ENCODE measurements around a stretch of chr19.

GRCh38 chr19:44592094-44592841 is 21.1 kb upstream of the IGSF23 start:
- PRO-cap: no peak

DNA sequence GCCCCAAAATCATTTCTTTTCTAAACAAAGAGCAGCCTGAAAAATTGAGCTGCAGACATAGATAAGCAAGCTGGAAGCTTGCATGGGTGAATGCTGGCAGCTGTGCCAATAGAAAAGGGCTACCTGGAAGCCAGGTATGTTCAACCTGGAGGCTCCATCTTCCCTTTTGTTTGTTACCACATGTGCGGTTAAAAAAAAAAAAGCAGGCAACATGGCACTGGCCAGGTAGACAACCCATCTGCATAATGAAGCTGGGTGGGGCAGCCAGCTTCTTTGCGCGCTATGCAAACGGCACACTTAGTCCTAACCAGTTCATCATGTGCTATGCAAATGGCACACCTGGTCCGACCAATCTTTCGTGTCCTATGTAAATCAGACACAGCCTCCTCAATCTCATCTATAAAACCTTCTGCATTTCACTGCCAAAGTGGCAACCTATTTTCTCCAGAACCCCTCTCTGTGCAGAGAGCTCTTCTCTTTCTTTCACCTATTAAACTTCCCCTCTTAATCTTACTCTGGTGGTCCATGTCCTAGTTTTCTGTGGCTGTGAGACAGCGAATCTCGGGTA is 11.3 kb upstream of the IGSF23 start:
- PRO-cap: no peak

GRCh38 chr19:44611640-44612413 is 1.5 kb upstream of the IGSF23 start:
- PRO-cap: no peak

DNA sequence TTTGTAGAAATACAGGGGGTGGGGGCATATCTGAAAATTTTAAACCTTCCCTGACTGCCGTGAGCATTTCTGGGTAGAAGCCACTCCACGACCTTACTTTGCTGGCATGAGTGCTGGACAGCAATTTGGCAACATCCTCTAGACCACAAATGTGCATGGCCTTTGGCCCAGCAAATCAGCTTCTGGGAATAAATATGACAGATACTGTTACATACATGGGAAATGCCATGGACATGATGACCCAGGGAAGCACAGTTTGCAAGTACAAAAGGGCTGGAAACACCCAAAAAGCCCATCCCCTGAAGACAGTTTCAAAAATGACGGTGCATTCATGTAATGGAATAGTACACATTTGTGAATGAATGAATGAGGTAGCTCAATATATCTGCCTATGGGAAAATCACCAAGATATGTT is 3.2 kb upstream of the PVR start:
- PRO-cap: no peak

- PRO-cap: no peak
These were observed 900 bp downstream of the PVR start for GRCh38 chr19:44644732-44644888.

DNA sequence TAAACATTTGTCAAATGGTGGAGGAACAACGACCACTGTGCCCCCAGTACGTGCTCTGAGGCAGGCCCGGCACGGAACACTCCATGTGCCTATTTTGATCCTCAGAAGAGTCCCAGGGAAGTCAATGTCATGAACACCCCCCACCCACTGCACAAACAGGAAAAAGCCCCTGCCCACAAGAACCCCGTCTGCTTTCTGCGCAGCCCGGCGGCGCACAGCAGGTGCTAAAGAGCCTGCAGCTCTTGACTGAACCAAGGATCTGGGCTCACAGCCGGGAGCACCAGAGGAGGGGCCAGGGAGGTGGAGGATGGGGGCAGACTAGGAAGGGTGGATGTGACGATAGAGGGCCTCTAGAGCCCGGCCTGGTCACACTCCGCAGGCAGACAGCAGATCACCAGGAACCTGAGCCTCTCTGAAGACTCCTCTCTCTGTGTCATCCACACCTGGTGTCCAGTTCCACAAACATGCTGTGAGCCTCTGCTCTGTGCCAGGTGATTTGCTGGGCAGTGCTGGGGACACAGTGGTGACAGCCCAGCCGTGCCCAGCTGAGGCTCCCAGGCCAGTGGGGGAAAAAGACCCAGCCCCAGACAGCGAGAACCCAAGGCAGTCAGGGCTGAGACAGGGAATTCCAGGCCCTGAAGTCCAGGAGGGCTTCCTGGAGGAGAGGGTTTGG is 1.6 kb upstream of the CEACAM16 start:
- PRO-cap: no peak

DNA sequence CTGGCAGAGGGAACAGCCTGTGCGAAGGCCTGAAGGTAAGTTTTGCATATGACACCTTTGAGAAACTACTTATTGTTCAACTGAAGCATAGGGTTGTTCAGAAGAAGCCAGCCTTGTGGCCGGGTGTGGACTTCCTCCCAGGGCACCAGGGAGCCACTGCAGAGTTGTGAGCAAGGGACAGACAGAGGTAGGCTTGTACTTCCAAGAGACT is 24.6 kb downstream of the CEACAM16 start:
- PRO-cap: no peak

DNA sequence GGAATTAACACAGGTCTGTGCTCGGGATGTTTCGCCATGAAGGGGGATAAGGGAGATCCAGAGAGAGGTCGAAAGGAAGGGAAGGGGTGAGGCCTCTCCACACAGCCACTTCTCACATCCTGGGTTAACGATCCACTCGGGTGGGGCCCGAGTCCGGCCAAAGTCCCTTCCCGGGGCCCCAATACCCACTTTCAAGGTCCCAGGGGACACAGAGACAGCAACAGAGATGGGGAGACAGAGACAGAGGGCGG is 1.5 kb upstream of the BCL3 start:
- PRO-cap: no peak

GRCh38 chr19:44809472-44810403 is 835 bp downstream of the BCAM start:
- PRO-cap: no peak

DNA sequence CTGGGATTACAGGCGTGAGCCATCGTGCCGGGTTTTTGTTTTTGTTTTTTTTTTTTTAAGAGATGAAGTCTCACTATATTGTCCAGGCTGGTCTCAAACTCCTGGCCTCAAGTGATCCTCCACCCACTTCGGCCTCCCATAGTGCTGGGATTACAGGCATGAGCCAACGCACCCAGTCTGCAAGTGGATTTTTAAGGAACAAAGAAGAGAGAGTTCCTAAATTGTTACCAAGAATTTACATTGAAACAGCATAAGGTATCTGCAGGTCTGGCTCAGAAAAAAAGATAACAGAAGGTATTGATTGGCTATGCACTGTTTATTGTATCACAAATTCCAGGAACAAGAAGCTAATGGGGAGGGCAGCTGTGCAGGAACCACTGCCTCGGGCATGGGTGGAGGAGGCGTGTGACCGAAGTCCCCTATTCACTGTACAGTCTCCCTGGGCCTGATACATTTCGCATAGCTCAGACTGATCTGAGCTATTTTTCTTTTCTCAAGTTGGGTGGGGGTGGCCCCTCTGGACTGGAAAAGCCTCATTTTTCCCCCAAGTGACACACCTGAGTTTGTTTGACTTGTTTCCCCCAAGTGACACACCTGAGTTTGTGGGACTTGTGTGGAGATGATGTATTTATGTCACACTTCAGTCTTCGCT is 11.7 kb downstream of the NECTIN2 start:
- PRO-cap: no peak

DNA sequence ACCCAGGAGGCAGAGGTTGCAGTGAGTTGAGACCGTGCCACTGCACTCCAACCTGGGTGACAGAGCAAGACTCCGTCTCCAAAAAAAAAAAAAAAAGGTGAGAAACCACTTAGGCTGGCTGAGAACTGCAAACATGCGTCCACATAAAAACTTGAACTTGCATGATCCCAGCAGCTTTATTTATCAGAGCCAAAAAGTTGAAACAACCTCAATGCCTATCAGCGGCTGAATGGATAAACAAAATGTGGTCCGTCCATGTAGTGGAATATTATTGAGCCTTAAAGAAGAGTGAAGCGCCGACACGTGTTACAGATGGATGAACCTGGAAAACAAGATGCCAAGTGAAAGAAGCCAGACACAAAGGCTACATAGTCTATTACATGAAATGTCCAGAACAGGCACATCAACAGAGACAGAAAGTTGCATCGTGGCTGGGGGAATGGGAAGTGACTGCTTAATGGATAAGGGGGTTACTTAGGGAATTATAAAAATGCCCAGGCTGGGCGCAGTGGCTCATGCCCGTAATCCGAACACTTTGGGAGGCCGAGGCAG is 13.7 kb downstream of the NECTIN2 start:
- PRO-cap: no peak

- PRO-cap: no peak
These were observed 2.0 kb upstream of the APOE start for GRCh38 chr19:44903439-44904169.

GRCh38 chr19:44956077-44956682 is 1.0 kb downstream of the CLPTM1 start:
- PRO-cap: no peak

GRCh38 chr19:44959104-44959413 is 3.9 kb downstream of the CLPTM1 start:
- PRO-cap: no peak

- PRO-cap: no peak
These were observed 1.2 kb downstream of the GEMIN7 start for GRCh38 chr19:45080132-45080756.

- PRO-cap: no peak
These were observed 10.7 kb downstream of the EXOC3L2 start for GRCh38 chr19:45234457-45235013.

- PRO-cap: no peak
These were observed 22.1 kb downstream of the CKM start for GRCh38 chr19:45300342-45301171.

DNA sequence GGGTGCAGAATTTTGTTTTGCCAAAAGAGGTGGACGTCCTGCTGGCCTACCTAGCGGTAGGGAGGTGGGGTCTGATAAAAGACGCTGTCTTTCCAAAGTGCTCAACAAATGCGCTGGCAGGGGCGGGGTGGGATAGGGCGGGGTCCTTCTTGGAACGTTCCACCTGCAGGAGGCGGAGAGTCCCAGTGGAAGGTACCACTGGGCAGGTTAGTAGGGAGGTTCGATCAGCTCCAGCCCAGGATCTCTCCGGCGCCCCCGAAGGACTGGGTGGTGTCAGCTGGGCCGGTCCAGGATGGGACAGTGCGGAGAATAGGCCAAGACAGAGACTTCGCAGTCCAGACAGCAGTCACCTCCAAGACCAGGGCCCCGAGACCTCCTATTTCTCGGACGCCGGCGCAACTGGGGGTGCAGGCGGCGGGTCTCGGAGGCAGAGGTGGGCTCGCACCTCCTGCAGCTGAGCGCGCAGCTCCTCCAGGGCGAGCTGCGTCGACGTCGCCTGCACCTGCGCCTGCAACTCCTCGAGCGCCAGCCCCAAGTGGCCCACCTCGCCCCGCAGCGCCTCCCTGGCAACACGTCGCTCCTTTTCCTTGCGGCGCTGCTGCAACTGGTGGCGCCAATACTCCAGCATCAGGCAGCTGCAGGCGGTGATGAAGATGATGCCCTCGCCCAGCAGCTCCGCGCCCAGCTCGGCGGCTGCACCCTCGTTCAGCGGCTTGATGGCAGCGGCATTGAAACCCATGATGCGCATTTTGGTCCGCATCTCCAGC is 21.6 kb downstream of the VASP start:
- PRO-cap: no peak

GRCh38 chr19:45529459-45529803 is 22.2 kb downstream of the VASP start:
- PRO-cap: no peak

DNA sequence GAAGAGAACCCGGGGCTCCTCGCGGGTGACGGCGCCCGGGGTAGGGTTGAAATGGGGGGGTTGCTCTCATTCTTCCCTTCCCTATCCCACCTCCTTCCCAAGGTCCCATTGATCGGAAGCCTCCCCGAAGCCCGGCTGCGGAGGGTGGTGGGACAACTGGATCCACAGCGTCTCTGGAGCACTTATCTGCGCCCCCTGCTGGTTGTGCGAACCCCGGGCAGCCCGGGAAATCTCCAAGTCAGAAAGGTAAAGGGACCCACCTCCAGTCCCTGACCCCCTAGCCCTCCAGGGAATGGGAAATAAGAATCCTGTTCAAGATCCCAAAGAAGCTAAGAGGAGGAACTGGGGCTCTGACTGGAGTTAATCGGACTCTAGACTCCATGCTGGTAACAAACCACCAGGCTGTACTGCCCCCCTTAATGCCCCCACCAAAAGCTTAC is 865 bp downstream of the QPCTL start:
- PRO-cap: no peak

Measured in left common carotid artery plus branches (tissue), 1 donor.